ENCODE results near the gene AQP9.

- PRO-cap: no peak
These were observed 289 bp upstream of the RFX7 start for GRCh38 chr15:56244105-56244231.

GRCh38 chr15:56444209-56444717, 20.7 kb downstream of the MNS1 start:
- PRO-cap: no peak

- PRO-cap: no peak
These were observed 74.6 kb downstream of the TCF12 start for GRCh38 chr15:56992888-56993677.

DNA sequence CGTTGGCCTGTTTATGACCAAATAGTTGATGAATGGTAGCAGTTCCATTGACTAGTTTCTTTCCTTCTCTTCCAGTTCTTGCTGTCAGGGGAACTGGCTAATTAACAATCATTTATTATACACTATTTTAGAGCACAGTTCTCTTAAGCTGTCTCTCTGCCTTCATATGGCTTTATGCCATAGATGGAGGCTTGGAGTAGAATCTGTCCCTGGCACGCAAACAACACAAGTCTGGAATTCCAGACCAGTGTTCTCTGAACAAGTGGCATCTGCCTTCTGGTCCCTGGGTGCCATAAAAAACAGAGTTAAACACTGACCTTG, 219.9 kb upstream of the CGNL1 start:
- PRO-cap: no peak

DNA sequence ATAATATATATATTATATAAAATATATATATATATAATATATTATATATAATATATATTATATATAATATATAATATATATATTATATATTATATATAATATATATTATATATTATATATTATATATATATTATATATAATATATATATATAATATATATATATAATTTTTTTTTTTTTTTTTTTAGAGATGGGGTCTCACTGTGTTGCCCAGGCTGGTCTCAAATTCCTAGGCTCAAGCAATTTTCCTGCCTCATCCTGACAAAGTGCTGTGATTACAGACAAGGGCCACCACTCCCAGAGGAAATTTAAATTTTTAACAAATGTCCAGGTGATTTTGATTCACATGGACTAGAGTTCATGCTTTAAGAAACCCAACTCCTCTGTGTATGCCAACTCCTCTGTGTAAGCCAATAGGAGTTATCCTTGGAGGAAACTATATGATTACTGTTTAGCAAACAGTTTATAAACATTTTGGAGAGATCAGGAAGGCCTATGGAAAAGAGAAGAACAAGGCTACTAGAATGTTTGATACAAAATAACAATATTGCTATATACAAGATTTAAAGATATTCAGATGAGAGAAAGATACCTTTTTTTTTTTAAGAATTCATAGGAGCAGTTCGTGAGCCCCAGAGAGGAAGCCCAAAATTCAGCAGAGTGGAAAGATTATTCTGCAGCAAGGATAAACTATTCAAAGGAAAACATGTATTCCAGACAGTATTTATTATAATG, 205.5 kb upstream of the CGNL1 start:
- PRO-cap: no peak

- PRO-cap: no peak
These were observed 6.0 kb downstream of the CGNL1 start for GRCh38 chr15:57382233-57382726.

DNA sequence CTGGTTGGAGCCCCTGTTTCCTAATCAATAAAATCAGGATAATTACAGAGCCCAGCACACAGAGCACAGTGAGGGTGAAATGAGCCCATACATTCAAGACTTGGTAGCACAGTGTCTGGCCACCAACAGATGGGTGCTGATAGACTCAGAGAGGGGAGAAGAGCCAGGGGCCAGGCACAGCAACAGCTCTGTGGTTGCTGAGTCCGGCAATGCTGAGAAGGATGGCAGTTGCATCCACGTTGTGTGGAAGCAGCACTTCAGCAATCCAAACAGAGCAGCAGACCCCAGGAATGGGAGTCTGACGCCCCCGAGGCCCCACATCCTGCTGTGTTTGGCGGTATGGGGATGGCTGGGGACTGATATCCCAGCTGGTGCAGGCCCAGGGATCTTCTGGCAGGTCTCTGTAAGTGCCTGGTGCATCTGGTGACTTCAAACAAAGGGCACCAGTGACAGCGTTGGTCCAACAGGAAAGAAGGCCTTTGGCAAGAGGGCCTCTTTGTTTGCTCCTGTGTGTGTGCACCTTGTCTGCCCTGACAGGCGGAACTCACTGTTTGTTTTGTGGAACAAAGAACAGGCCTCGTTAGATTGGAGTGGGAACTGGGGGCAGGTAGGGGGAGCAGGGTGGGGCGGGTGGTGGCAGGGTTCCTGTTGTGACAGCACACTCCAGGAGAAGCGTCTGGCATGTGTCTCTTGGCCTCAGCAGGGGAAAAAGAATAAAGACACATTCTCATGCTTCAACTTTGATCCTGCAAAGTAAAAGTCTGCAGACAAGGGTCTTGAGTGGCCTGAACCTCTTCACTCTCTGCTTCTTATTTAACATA, 94.7 kb upstream of the MYZAP start:
- PRO-cap: unidirectional peak, minus-strand start at position 403 of the sequence

GRCh38 chr15:57522142-57522735, 69.5 kb upstream of the MYZAP start:
- PRO-cap: no peak

- PRO-cap: no peak
These were observed 4.6 kb upstream of the MYZAP start for GRCh38 chr15:57586951-57587583.

GRCh38 chr15:58055738-58056187, 9.7 kb downstream of the ALDH1A2 start:
- PRO-cap: no peak

- PRO-cap: no peak
These were observed at the start of gene AQP9 for GRCh38 chr15:58138014-58138736. Gene AQP9 (plus strand): TSS chr15:58138381.

GRCh38 chr15:58433266-58433842, 1.6 kb downstream of the LIPC start:
- PRO-cap: no peak

DNA sequence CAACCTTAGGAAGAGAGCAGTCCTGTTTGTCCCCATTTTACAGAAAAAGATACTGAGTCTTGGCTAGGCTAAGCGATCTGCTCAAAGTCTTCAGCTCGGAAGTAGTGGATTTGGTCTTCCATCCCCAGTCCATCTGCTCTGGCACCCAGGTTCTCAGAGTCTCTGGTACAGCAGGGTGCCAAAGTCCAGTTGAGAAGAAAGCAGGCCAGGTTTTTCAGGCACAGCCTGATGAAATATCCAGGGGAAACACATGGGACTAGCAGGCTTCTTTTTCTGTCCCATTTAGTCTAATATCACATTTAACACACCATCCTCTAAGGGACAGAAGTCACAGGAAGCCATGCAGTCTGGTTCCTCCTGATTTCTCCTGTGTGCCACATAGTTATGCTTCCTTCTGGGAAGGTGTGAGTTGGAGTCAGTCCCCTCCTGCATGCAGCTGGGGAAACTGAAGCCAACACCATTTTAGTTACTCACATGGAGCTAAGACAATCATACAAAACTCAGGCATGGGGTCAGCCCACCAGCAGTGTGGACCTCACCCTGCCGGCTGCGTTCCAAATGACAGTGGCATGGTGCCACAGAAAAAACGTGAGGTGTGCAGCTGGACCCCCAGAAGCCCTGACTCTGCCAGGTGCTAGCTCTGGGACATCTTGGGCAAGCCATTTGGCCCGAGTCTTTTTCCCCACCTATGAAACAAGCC, 44.4 kb downstream of the LIPC start:
- PRO-cap: no peak

- PRO-cap: no peak
These were observed 85.3 kb downstream of the LIPC start for GRCh38 chr15:58517142-58517448.

- PRO-cap: no peak
These were observed 47.9 kb upstream of the LDHAL6B start for GRCh38 chr15:59158557-59159230.

GRCh38 chr15:59273185-59273786, 66.6 kb downstream of the LDHAL6B start:
- PRO-cap: no peak

- PRO-cap: no peak
These were observed 81.7 kb downstream of the MYO1E start for GRCh38 chr15:59290811-59291538.

DNA sequence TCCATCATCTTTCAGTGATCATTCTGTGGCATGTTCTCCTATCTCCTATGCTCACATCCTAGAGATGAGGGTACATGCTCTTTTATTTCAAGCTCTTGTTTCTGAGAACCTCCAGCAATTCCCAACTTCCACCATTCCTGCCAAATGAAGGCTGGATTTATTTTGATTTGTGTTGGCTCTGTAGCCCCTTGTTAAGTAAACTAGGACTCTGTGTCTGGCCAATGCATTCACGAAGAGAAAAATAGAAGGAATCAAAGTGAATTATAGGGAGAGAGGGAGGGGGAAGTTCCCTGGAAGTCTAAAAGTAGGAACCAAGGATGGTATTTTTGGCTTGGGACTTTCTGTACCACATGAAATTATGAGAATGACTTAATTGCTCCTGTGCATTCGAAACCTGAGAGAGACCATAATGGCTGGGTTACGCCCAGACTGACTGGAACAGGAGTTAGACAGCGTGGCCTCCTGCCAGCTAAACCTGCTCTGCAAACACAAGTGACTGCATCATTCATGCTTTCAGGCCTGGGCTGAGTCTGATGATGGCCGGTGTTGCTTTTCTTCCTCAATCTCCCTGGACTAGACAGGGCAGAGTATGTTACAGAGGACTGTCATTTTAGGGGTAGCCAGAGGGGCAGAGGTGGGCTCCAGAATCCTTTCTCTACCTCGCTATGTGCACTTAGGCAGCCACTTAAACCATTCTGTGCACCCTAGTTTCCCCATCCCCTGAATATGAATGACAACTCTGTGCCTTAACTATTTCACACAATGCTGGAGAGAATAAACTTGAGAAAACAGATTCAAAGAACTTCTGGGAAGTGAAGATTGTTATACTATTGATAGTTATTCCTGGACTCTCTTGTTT, 58.9 kb downstream of the MYO1E start:
- PRO-cap: no peak

DNA sequence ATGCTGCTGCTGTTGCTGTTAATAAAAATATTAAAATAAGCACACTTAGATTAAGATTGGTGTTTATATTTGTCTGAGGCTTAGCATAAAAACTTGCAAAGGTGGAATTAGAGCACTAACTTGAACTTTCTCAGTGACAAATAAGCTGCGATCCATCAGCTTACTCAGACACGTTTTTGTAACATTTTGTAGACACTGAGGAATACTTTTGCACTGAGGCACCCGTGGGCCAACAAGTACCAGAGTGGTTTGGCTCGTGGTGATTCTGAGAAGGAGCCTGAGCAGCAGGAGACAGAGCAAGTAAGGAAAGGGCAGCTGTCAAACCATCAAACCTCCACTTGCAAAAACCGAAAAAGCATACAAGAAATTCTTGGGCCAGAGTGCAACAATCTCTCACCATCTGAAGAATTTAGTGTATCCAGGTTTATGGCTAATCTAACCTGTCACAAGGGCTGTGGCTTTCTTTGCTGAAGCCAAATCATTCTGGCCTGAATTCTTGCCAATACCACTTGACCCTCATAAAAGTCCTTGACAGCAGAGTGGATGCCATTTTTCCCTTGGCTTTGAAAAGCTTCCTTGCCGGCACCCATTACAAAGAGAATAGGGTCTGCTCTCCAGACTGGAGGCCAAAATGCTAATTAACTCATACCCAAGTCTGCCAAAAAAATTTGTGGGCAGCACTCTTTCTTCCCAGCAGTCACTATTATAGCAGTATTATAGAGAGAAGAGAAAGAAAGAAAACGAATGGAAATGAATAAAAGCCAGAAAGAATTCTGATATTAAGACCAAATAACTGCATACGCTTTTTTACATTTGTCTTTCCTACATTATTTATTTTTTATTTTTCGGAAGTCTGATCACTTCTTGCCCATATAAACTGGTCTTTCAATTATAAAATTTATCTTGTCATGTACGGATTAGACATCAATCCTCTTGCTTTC, 56.6 kb downstream of the MYO1E start:
- PRO-cap: no peak

DNA sequence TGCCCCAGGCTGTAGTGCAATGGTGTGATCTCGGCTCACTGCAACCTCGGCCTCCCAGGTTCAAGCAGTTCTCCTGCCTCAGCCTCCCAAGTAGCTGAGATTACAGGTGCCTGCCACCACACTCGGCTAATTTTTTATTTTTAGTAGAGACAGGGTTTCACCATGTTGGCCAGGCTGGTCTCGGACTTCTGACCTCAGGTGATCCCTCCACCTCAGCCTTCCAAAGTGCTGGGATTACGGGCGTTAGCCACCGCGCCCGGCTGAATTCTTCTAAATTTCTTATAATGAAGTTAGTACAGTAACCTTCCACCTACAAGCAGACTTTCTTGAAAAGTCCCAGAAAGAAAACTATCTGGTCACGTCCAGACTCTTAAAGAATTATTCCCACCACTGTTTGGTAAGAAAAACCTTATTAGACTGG, 7.6 kb downstream of the MYO1E start:
- PRO-cap: no peak

Measured in bile duct (tissue), 1 donor.